ENCODE measurements around the gene KRTAP5-6.

DNA sequence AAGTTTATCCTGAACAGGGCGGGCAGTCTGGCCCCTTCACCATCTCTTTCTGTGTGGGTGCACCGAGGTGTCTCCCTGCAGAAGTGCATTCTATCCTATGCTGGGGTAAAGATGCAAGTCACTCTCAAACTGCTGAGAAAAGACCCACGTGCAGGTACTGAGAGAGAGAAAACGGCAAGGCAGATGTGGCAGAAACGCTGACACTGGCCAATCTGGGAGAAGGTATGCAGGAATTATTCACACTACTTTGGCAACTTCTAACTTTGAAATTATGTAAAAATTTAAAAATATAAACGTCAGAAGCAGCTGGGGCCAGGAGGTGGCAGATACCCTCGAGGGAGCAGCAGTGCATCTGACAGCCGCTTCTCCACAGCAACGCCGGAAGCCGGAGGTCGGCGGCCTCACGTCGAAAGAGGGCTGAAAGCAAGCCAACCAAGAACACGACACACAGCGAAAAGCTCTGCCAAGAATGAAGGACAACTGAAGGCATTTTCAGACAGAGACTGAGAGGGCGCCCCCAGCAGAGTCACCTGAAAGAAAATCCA is 34.2 kb upstream of the MOB2 start:
- RRBS: no CpG with 5 or more reads among the region's 18 CpGs

DNA sequence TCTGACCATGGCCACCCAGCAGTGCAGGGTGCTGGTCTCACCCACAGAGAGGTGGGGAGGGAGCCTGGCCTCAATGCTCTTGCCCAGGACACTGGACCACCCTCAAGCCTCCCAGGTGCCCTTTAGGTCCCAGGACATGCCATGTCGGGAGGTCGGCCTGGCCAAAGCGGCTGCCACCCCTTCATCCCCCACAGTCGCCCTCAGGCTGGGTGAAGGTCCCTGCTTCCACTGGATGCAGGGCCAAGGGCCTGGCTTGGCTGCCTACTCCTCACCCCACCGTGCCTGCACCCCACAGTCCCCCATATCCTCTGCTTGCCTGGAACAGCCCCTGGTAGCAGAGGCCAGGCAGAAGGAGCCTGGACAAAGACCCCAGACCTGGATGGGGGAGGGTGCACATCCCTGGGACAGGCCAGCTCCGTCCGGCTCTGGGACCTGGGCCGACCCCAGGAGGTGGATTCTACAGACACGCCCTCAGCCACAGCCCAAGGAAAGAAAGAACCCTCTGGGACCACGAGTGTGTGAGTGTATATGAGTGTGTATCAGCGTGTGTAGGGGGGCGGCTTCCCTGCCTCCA is 9.2 kb downstream of the DUSP8 start:
- RRBS: no CpG with 5 or more reads among the region's 12 CpGs

DNA sequence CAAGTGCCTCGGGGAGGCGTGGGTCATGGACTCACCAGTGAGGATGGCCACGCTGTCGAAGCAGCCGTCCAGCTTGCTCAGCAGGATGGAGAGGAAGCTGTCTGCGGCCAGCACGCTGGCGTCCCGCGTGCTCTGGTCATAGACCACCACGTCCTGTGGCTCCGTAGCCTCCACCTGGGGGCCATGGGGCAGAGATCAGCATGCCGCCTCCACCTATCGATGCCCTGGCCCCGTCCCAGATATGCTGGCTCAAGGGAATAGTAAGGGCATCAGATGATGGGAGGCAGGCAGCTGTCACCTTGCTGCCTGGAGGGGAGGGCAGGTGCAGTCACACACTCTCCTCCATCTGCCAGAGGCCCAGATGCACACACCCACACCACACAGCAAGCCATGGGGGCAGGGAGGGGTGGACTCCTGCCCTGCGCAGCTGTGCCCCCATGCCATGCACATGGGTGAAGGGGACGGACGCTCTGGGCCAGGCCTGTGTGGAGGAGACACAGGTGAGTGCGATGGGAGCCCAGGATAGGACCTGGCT is 8.2 kb downstream of the DUSP8 start:
- RRBS: no CpG with 5 or more reads among the region's 19 CpGs

- RRBS: 17% methylated on average over 7 of the region's 30 CpGs
These were observed 7.3 kb downstream of the DUSP8 start for GRCh38 chr11:1564351-1565490.

DNA sequence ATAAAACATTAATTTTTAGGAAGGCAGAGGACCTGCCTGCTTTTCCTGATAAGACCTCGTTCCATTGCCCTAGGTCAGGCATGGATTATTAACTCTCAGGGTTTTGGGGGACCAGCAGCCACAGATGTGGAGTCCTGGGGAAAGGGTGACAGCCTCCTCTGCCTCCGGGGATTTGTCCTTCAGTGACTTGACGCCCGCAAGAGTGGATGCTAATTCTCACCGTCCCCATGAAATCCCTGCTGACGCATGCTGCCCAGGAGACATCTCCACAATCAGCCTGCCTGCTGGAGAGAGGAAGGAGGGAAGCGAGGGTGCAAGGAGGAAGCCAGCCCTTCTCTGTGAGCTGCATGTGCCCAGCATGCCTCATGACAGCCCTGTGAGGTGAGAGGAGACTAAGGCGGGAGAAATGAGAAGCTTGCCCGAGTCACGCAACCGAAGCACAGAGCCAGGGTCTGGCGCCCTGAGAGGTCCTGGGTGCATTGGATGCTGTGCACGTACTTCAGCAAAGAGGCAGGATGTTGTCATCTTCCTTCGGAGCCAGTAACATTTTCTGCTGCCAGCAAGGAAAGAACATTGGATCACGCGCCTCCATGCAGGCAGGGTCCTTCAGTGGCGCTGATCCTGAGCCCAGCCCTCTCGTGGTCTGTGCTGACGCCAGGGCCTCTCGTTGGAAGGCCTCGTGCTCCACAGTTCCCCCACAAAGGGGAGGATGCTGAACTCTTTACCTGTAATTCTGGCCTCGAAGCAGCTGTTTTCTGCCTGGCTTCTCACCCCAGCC is 27.3 kb upstream of the KRTAP5-6 start:
- RRBS: no CpG with 5 or more reads among the region's 22 CpGs

- RRBS: no CpG with 5 or more reads among the region's 3 CpGs
These were observed at the start of gene KRTAP5-6 for GRCh38 chr11:1696913-1697339. Gene KRTAP5-6 (plus strand): TSS chr11:1697195.

DNA sequence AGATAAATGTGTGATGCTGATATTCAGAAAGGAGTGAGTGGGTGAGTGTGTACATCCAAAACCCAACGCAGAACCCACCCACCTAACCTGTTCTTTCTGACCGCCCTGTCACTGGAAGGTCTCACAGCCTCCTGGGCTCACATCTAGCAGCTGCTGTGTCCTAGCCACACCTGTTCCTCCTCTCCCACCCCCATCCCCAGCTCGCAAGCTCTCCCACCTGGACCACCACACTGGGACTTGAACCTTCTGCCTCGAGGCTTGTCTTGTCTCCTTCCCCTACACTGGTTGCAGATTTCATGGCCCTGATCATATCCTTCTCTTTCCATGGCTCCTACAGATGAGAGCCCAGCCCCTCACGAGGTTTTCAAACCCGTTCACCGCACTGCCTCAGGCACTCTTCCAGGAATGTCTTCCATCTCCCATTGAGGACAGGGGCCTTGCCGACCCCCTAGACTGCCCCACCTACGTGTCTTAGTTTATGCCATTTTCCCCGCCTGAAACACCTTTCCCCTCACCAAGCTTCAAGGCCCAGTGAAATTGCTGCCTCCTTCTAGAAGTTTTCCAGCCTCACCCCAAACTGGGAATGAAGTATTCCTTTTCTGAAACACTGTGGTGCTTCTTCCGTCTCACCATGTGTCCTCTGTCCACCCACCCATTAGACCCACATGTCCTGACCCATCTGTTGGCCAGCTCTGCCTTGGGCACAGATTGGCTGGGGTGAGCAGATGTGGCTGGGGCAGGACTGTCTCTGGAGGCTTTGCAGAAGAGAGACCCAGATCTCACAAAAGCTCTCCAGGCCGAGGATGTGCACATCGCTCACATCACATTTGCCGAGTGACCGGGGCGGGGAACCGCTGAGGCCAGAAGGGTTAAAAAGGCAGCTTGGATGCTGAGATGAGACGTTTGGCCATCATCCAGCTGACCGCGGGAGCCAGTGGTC is 6.6 kb downstream of the IFITM10 start:
- RRBS: no CpG with 5 or more reads among the region's 20 CpGs

- RRBS: 95% methylated on average over 9 of the region's 19 CpGs
These were observed 3.4 kb upstream of the IFITM10 start for GRCh38 chr11:1753766-1754253.

- RRBS: 3% methylated on average over 1 of the region's 22 CpGs
These were observed 644 bp upstream of the CTSD start for GRCh38 chr11:1764290-1764851.

DNA sequence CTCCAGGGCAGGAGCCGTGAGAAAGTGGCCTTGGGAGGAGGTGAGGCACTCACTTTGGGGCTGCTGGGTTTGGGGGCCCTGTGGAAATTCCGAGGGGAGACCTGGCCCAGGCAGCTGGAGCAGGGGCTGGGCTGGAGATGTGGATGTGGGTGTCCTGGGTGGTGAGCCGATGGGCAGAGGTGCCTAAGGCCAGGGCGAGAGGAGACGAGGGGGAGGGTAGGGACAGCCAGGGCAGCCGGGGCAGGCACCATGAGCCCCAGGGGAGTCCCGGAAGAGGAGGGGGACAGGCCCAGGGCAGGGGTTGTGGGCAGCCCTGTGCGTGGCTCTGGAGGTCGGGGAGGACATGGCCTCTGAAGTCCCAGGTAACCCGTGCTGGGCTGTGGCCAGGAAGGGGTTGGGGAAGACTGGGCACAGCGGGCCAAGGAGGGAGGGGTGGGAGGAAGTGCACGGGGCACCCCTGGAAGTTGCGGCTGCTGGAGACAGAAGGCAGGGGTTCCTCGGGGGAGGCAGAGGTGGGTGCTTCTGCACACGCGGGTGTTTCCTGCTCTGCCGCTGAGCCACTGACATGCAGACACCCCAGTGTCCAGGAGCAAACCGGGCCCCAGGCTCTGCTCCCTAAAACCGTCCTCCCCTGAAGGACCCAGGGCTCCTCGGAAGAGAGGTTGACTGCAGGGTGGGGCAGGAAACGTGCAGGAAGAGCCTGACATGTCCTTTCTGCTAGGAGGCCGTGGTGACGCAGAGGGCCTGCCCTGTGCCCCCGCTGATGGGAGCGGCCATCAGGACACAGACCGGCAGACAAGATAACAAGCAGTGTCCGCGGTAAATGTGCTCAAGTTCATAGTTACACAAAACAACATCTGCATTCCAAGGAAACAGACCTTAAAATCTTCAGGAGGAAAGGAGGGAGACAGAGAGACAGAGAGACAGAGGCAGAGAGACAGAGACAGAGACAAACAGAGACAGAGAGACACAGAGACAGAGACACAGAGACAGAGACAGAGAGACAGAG is 5.5 kb downstream of the TNNI2 start:
- RRBS: no CpG with 5 or more reads among the region's 28 CpGs

DNA sequence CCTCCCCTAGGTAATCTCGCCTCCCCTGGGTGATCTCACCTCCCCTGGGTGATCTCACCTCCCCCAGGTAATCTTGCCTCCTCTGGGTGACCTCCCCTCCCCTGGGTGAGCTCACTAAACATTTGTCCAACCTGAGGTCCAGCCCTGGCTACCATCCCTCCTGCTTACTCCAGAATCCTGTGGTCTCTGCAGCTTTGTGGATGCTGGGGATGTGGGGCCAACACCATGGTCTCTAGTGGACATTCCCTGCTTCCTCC is 9.8 kb downstream of the LSP1 start:
- RRBS: no CpG with 5 or more reads among the region's 1 CpG

DNA sequence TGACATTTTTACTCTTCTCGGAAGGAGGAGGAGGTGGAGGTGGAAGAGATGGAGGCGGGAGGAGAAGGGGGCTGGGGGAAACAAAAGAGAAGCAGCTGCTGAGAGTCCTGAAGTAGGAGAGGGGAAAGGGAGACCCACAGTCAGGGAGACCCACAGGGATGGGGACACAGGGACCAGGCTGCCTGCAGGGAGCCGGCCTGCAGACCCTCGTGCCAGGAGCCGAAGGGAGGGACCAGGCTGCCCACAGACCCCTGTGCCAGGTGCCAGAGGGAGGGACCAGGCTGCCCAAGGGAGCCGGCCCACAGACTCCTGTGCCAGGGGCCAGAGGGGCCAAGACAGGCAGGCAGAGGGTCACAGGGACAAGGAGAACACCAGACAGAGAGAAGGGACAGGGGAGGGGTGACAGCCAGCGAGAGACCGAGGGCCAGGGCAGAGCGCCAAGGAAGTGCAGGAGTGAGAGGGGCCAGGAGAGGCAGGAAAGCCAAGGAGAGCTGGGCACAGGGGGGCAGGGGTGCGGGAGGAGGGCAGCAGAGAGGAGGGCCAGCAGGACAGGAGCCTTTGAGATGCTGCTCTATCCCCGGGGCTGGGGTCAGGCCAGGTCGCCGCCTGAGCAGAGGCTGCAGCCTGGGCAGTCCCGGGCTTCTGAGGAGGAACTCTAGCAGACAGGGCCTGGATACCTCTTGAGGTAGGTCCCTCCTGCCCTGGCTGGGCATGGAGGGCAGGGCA is 11.9 kb downstream of the LSP1 start:
- RRBS: 37% methylated on average over 4 of the region's 14 CpGs

DNA sequence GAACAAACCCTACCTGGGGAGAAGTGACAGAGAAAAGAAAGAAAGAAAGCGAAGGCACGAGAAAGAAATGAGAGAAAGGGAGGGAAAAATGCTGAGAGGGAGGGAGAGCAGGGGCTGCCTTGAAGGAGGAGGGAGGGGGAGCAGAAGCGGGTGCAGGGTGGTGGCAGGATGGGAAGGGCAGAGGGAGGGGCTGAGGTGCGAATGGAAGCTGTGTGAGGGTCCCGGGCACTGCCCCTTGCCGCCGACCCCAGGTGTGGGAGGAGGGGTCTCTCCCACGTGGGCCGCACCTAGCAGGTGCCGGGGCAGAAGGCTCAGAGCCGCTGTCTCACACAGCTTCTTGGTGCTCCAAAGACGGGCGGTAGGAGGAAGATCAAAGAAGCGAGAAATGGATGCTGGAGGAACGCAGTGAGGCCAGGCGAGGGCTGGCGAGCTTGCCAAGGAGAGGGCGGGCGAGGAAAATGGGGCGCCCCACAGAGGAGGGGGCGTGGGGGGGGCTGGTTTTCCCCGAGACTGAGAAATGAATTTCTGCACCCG is 16.5 kb downstream of the LSP1 start:
- RRBS: 8% methylated on average over 7 of the region's 23 CpGs

GRCh38 chr11:1872943-1873071 is 18.9 kb downstream of the PRR33 start:
- RRBS: no CpG with 5 or more reads among the region's 2 CpGs

DNA sequence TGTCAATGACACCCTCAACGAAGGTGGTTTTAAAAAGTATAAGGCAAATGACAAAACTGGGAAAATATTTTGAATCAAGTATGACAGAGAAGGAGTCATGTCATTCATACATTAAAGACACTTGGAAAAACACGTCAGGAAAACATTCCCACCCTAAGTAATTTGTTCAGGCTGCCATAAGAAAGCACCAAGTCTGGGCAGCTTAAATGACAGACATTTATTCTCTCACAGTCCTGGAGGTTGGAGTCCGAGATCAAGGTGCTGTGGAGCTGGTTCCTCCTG is 6.5 kb upstream of the MRPL23 start:
- RRBS: no CpG with 5 or more reads among the region's 3 CpGs

- RRBS: 81% methylated on average over 4 of the region's 14 CpGs
These were observed 20.8 kb downstream of the MRPL23 start for GRCh38 chr11:1967914-1968275.

DNA sequence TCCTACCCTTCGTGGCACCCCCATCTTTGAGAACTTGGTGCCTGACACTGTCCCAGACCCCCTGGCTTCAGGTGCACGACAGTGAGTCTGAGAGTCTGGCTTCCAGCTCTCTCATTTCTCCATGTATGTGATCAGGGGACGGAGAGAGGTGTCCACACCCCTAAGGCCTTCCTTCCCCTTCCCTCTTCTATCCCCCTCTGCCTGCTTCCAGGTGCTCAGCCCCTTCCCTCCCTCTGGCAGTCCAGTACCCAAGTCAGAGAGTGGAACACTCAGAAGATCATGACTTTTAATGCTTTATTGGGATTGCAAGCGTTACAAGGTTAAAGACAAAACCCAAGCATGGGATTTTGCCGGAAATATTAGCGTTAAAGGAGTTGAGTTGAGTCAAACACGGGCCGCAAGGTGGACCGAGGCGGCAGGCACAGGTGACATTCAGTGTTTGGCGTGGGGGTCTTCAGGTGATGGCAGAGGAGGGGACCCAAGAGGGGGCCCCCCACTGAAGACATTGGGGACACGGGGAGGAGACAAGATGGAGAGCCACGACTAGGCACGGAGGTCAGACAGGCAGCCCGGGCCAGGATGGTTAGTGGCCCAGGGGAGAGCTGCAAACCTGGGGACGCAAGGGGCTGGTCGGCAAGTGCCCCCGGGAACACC is 10.2 kb downstream of the IGF2 start:
- RRBS: 87% methylated on average over 4 of the region's 18 CpGs

- RRBS: 2% methylated on average over 4 of the region's 18 CpGs
These were observed 2.1 kb downstream of the IGF2 start for GRCh38 chr11:2136976-2137583.

- RRBS: no CpG with 5 or more reads among the region's 14 CpGs
These were observed 3.6 kb downstream of the INS start for GRCh38 chr11:2157344-2157785.

DNA sequence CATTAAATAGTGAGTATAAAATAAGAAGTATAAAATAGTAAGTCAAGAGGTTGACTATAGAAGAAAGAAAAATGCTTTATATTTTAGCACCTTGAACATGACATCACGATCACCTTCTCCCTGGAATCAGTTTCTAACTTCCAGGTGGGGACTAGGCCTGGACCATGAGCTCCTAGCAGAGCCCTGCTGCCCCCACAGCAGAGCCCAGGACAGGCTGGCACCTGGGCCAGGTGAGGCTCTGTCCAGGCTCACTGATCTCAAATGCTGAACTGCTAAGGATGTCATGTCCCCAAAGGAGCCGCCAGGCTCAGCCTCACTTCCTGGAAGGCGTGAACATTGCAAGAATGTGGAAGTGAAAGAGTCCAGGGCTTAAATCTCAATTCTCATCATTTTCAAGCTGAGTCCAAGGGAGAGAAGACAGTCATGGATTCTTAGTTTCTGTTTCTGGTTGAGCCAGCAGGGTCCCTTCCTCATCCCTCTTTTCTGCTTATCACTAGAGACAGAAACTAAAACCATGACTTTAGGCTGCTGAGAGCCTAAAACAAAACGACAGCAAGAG is 5.0 kb downstream of the ASCL2 start:
- RRBS: no CpG with 5 or more reads among the region's 4 CpGs